Non-pigmented ciliary epithelial cell (primary cell): ENCODE measurements around the gene CREB3L2.

GRCh38 chr7:137981116-137982107 lies 20.5 kb downstream of the CREB3L2 start:
- RRBS: no CpG with 5 or more reads among the region's 6 CpGs

- RRBS: no CpG with 5 or more reads among the region's 10 CpGs
These were observed 1.8 kb downstream of the CREB3L2 start for GRCh38 chr7:137999838-138000751.

GRCh38 chr7:138001213-138002220 lies at the start of gene CREB3L2:
Gene CREB3L2 (minus strand): TSS chr7:138002086.
- RRBS: 1% methylated on average over 17 of the region's 58 CpGs

DNA sequence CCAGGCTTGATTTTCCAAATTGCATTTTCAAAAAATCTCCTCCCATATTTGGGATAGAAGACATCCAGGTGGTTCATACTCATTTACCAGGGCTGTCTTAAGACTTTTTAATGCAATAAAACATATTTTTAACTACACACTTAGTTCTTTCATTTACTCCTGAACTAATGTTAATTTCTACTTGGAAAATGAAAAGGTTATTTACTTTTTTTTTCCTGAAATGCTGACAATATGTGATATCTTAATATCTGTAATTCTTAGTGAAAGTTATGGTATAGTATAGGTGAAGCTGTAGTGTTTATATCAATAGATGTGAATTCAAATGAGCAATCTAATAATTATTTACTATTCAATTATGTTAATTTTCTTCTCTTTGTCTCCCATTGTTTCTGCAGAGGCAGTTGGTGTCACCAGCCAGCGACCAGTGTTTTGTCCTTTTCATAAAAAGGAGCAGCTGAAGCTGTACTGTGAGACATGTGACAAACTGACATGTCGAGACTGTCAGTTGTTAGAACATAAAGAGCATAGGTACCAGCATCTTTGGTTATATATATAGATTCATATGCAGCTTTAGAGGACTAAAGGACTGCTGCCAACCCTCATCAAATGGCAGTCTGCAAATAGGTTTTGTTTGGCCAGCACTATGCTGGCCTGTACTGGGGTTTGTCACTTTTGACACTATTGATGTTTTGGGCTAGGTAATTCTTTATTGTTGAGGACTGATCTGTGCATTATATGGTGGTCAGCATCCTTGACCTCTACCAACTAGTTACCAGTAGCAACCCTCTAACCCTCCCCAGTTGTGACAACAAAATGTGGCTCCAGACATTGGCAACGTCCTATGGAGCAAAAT lies 59.0 kb downstream of the TRIM24 start:
- RRBS: no CpG with 5 or more reads among the region's 3 CpGs

DNA sequence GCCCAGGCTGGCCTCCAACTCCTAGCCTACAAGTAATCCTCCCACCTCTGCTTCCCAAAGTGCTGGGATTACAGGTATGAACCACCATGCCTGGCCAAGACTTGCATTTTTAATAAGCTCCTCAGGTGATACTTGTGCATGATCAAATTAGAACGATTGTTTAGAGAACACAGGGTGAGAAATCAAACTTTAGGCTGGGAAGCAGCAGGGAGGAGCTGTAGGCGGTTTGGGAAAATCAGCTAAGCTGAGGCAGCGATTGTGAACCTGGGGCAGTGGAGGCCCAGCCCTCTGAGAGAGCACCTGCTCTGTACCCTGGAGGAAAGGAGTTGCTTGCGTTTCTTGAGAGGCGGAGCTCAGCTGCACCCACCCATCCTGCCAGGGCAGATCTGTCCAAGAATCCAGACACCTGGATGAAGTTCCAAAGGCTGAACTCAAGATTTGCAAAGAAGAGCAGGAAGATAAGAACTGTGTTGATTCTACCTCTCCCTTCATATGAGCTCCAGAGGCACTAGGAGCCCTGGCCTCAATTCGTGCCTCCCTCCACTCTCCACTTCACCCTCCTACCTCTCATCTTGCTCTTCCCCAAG lies 21.7 kb upstream of the TMEM213 start:
- RRBS: no CpG with 5 or more reads among the region's 6 CpGs

- RRBS: no CpG with 5 or more reads among the region's 17 CpGs
These were observed 36.1 kb upstream of the ATP6V0A4 start for GRCh38 chr7:138833847-138834667.

- RRBS: no CpG with 5 or more reads among the region's 10 CpGs
These were observed 13.8 kb upstream of the ZC3HAV1L start for GRCh38 chr7:139049518-139050167.

DNA sequence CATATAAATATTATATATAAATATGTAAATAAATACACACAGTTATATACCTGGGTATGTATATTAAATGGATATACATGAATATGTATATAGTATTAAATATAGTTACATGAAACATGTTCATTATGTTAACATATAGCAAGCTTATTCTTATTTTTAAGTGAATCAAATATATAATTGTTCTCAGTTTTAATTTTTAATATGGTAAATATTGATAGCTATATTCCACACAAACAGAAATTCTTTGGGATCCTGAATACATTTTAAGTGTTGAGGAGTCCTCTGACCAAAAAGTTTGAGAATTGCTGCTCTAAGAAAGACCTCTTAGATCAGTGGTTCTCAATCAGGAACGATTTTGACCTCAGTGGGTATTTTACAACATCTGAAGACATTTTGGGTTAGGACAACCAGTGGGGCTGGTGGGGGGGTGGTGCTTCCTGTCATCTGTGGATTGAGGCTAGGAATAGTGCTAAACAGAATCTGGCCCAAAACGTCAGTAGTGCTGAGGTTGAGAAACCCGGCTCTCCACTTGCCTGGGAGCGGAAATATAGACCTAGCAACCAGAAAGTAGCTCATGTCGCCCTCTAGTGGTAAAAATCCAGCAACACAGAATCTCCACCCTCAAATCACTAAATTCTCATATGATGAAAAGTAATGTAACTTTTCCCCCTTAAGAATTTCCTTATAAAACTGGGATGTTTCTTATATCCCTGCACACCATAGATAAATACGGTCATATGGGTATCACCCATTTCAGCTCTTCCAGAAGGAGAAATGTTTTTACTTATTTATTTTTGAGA lies 34.7 kb downstream of the ZC3HAV1 start:
- RRBS: no CpG with 5 or more reads among the region's 6 CpGs

DNA sequence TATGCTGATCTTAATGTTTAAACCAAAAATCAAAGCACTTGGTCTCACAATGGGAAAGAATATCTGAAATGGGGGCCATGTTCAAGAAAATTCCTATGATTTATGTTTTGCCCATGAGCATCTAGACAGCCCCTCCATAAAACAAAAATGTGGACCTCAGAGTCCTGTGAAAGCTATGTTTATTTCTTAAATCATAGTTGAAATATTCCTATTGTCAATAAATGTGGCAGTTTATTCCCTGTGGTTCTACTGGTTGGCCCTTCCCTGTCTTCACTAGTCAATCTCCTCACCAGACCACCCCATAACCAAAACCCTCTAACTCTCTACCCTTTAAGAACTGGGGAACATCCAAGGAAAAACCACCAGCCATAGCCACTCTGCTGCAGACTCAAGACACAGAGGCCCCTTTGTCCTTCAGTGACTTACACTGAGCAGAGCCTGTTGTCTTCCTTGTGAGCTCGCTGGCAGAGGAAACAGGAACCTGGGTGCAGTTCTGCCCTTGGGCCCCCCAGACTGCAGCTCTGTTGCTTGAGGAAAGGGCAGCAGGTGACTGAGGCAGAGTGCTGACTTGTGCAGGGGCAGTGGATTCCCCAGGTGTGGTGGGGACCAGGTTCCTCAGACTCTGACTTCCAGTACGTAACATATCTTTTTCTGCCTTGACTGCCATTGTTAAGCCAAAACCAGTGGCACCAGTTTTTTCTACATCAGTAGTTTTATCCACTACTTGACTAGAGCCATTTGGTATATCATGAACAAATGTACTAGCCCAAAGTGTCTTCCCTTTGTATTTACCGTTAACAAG lies 30.6 kb downstream of the ZC3HAV1 start:
- RRBS: no CpG with 5 or more reads among the region's 3 CpGs

DNA sequence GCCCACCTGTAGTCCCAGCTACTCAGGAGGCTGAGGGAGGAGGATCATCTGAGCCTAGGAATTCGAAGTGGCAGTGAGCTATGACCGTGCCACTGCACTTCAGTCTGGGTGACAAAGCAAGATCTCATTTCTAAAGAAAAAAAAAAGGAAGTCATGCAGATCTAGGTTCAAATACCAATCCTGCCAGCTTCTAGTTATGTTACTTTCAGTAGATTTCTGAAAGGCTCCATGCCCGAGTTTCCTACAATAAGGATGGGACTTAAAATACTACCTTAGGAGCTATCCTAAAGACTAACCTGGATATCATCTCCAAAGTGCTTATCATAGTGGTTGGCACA lies 4.5 kb downstream of the ZC3HAV1 start:
- RRBS: no CpG with 5 or more reads among the region's 3 CpGs

- RRBS: no CpG with 5 or more reads among the region's 13 CpGs
These were observed 1.1 kb downstream of the ZC3HAV1 start for GRCh38 chr7:139108546-139108749.

DNA sequence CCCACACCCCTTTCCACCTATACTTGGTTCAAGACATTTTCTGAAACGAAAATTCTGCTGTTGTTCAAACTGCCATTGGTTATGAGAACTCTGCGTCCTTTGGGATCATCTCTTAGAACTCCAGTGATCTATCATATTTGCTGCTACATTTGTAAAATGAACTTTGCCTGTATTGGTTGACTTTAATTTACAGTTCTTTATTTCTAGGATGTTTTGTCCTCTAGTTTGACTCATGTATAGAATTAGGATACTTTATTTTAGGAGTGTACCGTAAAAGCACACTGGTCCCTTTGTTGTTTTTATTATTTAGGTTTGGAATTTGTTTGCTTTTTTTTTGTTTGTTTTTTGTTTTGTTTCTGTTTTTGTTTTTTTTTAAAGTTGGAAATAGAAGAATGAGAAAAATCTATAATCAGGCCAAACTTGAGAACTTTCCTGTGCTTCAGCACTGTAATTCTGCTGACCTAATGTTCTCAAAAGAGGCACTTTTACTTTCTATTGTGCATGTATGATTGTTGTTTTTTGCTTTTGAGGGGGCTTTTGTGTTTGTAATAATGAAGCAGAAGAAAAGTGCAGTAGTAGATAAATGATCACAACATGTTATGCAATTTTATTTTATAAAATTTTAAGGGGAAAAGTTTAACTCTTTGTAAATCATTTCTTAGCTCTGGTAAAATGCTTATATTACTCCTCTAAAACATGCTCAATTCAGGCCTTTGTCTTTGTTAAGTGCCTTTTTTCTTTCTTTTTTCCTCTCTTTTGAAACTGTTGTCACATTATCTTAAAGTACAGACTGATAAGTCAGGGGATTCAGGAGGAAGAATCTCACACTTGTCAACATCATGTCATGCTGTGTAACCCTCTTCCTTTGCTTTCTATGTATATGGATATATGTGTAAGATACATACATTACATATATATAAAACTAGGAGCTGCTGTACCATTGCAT lies 39.5 kb upstream of the FMC1 start:
- RRBS: no CpG with 5 or more reads among the region's 3 CpGs

DNA sequence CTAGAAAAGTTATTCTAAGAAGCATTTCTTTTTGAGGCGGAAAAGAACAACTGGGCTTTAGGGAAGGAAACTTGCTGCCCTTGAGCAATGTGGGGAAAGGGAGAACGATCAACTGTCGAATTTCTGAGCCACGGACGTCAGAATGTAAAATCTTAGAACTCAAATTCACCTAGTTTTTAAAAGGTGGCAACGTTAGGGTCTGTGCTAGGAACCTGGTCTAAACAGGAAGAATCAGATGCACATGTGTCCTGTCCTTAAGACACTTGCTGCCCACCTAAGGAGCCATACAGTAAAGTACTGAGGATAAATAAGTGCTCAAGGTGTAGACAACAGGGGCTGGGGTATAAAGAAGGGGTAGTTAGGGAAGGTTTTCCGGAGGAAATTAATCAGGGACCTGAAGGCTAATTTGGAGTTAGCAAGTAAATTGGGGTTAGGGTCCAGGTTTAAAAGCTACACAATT lies 835 bp downstream of the FMC1 start:
- RRBS: no CpG with 5 or more reads among the region's 7 CpGs

DNA sequence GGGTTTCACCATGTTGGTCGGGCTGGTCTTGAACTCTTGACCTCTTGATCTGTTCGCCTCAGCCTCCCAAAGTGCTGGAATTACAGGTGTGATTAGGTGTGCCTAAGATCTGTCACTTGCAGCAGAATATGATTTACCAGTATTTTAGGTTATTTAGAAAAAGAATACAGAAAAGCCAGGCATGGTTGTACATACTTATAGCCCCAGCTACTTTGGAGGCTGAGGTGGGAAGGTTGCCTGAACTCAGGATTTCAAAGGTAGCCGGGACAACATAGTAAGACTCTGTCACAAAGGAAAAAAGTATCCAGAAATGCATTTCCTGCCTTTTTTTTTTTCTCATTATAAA lies 19.3 kb downstream of the LUC7L2 start:
- RRBS: no CpG with 5 or more reads among the region's 3 CpGs

DNA sequence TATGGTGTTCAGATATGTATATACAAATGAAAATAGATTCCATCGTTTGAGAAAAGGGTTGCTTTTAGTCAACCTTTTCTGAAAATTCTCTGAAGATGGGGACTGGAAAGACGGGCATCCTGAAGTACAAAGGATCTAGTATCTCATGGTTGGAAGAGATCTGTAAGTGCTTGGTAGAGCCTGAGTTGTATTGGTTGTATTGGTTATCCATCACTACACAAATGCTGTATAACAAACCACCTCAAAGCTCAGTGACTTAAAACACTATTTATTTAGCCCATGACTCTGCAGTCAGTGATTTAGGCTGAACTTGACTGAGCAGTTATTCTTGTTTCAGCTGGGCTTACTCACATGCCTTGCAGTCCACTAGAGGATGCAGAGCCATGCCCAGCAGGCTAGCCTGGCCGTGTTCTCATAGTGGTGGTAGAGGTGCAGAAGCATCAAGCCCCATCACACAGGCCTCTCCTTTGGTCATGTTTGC lies 43.8 kb downstream of the LUC7L2 start:
- RRBS: no CpG with 5 or more reads among the region's 3 CpGs

DNA sequence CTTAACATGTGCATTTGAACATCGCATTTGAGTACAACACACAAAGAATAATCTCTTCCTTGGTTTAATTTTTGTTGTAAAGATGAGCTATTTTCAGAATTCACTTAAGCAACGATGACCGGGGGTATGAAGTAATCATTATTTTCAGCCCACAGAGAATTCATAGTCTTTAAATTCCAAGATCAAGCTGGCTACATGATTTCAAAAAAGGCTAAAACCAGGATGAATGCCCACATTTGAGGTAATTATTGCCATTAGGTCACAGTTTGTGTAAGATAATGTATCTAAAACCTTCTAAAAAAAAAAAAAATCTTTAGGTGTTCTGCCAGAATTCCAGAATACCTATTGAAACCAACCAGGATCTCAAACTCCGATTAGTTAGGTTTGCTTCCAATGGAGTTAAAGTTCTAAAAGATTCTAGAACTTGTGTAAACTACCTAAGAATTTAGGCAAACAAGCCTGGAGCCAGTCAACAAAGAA lies 41.5 kb downstream of the CLEC2L start:
- RRBS: no CpG with 5 or more reads among the region's 4 CpGs

DNA sequence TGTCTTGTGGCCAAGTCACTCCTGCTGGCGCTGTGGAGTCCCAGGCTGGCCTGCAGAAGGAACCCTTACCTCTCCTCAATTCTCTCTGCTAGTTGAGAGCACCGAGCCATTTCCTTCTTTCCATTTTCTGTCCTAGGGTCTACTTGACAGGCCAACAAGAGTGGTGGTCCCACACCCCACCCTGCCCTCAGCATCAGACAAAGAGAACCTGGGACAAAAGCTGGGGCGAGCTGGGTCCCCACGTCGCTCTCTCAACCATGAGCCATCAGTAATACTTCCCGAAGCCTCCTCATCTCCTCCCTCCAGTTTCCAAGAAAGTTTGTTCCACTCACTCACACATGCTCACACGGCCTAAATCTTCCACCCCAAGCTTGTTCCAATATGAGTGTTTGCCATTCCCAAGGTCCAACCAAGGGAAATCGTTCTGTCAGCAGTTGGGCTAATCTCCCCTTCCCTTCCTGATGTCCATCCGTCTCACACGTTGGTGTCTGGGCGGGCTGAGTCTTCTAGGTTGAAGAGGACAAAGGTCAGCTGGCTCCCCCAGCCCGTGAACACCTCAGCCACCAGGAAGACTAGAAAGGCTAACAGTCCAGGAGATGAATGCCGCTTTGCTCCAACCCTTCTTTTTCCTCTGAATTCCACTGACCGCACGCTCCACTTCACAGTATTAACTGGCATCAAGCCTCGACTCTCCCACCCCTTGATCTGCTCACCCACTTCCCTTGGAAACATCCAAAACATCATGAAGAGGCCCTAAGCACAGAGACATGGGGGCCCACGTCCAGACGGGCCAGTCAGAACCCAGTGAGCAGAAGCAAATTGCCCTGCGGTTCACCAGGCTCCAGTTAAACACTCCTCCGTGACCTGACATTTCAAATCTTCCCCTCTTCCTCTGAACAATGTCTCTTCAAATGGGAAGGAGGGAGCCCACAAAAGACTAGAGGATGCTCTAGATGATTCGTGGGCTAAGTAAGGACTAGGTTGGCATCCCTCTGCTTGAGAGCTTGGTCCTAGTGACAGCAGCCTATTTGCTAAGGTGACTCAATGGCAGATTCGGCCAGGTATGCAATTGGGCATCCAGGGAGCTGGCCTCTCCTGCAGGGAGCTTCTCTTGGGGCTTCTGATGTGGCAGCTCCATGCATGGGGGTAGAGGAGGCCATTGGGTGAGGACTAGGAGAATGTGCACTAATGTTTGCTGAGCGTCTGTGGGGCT lies 44.6 kb downstream of the CLEC2L start:
- RRBS: no CpG with 5 or more reads among the region's 23 CpGs

GRCh38 chr7:139596725-139597189 lies 73.3 kb downstream of the CLEC2L start:
- RRBS: 86% methylated on average over 5 of the region's 19 CpGs

DNA sequence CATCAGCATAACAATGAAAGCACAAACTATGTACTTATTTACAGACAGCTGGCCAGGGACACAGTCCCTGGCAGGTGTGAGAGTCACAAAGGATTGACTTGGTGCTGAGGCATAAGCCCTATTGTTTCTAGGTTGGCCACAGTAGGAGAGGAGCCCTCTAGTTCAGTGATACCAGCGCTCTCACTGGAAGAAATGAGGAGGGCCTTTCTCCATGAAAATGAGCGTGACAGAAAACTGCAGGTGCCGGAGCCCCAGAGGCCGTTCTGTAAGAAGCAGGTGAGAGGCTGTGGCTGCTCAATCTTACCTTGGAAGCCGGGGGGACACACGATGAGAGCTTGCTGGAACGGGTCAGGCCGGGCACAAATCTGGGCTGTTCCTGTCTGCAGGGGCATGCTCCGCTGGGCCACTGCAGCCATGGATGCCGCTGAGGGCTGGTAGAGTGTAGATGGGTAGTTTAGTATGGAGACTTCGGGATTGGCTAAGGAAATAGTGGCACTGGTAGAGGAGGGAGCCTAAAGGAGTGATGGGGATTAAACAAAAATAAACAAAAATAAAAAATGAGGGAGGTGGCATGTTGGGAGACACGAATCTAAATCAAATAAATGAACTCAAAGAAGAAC lies 90.6 kb downstream of the CLEC2L start:
- RRBS: 70% methylated on average over 3 of the region's 12 CpGs

- RRBS: no CpG with 5 or more reads among the region's 9 CpGs
These were observed 104.7 kb downstream of the HIPK2 start for GRCh38 chr7:139672781-139673728.